Measurements from ENCODE around the gene SALL4.

GRCh38 chr20:51456198-51457177 is 86.0 kb downstream of the NFATC2 start:
- PRO-cap: unidirectional peak, plus-strand start at chr20:51456692; bidirectional peak, plus-strand start at chr20:51457012, minus-strand start at chr20:51456947

DNA sequence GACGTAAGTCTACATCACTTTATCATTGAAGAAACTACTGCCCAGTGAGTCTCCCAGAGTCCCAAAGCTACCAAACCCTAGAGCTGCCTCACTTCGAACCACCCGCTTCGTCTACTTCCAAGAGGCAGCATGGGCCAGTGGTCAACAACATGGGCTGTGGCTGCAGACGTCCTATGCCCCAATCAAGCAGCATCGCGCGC is 35.0 kb downstream of the NFATC2 start:
- PRO-cap: no peak

- PRO-cap: no peak
These were observed 20.8 kb upstream of the NFATC2 start for GRCh38 chr20:51563340-51563761.

- PRO-cap: no peak
These were observed 28.0 kb upstream of the NFATC2 start for GRCh38 chr20:51570181-51571186.

DNA sequence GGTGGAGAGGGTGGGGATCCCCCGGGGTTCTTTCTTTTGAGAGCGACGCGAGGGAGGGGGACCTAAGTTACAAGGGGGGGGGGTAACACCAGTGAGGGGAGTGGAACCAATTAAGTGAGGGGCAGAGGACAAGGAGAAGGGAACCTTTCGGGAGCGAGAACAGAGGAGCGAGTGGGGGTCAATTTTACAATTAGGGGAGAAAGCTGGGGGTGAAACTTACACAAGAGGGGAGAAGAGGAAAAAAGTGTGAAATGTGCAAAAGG is 543 bp downstream of the SALL4 start:
- PRO-cap: no peak

GRCh38 chr20:51802110-51802888 is at the start of gene SALL4:
SALL4 (minus strand) TSS chr20:51802521.
- PRO-cap: unidirectional peak, minus-strand start at chr20:51802372

DNA sequence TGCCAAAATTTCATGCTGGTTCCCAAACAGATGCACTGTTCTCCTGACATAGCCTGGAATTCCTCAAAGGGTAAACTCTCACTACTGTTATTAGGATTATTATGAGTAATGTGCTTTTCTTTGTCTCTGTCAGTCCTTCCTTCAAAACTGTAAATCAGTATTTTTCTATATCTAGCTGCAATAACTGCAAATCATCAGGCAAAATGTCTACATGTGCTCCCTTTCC is 185.7 kb downstream of the ZFP64 start:
- PRO-cap: no peak

DNA sequence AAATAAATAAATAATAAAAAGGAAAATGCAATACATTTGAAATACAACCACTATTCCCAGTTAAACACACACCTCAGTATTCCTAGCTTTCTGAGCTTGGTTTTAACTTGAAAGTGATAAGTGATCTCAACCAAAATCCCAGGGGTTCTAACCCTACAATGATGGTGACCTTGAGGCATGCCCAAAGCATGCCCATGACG is 96.9 kb downstream of the ZFP64 start:
- PRO-cap: no peak

GRCh38 chr20:52190476-52191022 is 1.0 kb downstream of the ZFP64 start:
- PRO-cap: unidirectional peak, plus-strand start at chr20:52190924

DNA sequence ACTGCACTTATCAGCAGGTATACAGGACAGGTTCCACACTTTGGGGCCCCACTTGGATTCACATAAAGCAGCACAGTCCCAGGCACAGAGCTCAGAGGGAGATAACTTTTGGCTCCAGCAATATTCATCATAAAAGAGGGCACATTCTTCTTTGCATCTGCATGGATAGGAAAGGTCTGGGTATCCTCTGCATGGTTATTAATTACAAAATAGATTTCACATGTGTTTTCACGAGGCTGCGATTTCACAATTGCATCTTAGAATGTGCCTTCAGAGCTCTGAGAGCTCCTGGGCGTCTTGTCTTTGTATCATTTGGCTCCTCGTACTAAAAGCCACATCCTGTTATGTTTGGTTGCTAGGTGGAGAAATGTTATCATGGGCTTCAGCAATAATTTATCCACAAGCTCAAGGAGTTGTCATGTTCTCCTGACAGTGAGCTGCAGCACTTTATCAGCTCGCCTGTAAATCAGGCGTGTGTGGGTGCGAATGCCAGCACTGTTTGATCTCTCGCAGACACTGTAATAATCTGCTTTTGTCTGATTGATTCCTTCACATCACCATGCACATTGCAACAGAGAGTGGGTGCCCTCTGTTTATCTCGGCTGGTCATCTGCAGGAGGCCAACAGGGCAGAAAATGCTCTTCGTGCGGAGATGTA is 218.5 kb upstream of the ZFP64 start:
- PRO-cap: no peak

DNA sequence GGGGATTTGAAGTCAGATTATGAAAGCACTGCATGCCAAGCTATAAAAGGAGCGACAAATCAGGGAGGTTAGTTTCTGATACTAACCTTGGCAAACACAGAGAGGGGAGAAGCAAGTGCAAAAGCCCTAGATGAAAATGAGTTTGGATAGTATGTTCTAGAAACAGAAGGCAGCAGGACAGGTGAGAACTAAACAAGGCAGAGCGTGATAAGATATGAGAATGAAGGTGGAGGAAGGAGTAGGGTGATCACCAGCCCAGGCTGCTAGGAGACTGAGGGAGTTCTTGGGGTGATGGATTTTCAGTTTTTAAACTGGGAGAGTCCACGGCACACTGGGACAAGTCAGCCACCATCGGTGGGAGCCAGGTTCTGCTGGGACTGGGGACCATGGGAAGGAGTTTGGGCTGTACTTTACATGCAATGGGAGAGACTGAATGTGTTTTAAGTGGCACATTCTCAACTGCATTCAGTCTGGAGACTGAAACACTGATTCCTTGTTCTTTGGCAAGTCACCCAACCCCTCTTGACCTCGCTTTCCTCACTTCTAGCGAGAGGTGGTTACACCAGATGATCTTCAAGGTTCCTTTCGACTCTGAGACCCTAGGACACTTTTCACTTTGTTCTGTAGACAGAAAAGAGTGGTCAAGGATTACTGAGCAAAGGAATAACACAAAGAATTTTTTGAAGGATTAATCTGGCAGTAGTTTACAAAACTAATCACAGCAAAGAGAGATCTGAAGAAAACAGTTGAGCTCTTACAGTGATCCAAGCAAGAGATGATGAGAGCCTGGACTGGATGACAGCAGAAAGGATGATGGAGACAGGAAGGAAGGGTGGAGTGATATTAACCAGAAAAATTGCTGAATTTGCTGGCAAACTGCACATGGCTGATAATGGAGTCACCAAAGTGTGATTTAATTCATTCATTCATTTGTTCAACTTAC is 103.6 kb downstream of the TSHZ2 start:
- PRO-cap: no peak

GRCh38 chr20:53157835-53158291 is 185.7 kb downstream of the TSHZ2 start:
- PRO-cap: no peak

DNA sequence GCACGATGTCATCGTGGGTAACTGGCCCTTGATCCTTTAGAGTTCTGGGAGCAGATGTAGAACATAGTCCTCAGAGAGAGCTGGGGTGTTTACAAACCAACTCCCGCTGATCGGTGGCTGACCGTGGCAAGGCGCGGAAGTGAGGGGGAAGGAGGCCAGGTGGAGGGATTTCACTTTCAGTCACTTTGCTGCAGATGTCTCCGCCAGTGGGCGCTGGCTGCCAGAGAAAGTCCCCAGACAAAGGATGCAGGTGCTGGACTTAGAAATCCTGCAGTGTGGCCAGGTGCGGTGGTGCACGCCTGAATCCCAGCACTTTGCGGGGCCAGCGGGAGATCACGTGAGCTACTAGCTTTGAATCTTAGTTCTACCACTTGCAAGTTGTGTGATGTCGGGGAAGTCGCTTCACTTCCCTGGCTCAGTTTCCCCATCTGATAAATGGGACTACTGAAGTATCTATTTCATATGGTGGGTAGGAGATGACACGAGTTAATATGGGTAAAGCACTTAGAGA is 180.5 kb downstream of the ZNF217 start:
- PRO-cap: no peak

- PRO-cap: no peak
These were observed 159.0 kb downstream of the ZNF217 start for GRCh38 chr20:53434580-53435128.

DNA sequence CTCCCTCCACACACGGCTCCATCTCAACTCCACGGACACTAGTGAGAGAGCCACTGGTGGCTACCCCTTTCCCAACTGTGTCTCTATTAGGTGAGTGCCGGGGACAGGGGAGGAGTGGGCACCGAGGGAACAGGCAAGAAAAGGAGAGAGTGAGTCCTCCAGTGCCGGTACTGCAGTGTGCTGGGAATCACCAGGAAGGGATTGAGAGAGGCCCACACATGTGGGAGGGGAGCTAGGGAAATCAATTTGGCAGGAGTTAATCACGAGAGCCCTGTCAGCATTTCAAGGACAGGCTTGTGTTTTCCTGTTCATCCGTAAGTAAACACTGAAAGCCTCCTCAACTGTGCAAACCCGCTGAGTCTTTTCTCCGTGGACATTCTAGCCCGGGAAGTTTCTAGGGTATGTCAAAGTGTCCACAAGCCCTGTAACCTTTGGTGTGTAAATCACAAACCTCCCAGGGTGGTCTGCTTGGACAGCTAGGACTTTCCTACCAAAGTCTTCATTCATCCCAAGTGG is 149.3 kb downstream of the ZNF217 start:
- PRO-cap: no peak

DNA sequence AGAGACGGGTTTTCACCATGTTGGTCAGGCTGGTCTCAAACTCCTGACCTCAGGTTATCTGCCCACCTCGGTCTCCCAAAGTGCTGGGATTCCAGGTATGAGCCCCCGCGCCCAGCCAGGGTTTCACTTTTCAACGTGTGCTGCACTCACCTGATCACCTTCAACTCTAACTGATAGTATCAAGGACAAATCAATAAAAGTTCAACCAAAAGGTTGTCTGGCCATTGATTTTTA is 37.4 kb downstream of the ZNF217 start:
- PRO-cap: no peak

- PRO-cap: no peak
These were observed 8.6 kb downstream of the ZNF217 start for GRCh38 chr20:53585168-53585399.

DNA sequence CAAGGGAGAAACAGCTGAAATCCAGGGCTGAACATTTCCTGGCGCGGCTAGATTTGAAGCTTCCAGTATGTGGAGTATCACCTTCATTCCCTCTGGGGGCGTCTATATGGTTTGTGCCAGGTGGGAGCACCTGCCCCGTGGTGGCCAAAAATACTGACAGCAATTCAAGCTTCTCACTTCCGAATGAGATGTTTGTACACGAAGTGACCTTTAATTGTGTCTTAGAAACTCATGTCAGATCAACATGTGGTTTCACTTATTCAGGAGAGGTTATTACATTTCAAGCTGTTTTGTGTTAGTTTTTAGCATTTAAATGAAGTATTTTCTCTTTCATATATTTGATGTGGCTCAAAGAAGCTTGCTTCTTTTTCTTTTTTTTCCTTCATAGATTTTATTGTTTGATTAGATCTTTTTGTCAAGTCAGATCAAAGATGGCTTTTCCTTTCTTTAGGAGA is 67.4 kb upstream of the ZNF217 start:
- PRO-cap: no peak

GRCh38 chr20:53767135-53767497 is 173.5 kb upstream of the ZNF217 start:
- PRO-cap: no peak

GRCh38 chr20:53790846-53791410 is 197.3 kb upstream of the ZNF217 start:
- PRO-cap: no peak